Cerebral cortex (tissue), 2 donors: ENCODE measurements around a stretch of chr3.

DNA sequence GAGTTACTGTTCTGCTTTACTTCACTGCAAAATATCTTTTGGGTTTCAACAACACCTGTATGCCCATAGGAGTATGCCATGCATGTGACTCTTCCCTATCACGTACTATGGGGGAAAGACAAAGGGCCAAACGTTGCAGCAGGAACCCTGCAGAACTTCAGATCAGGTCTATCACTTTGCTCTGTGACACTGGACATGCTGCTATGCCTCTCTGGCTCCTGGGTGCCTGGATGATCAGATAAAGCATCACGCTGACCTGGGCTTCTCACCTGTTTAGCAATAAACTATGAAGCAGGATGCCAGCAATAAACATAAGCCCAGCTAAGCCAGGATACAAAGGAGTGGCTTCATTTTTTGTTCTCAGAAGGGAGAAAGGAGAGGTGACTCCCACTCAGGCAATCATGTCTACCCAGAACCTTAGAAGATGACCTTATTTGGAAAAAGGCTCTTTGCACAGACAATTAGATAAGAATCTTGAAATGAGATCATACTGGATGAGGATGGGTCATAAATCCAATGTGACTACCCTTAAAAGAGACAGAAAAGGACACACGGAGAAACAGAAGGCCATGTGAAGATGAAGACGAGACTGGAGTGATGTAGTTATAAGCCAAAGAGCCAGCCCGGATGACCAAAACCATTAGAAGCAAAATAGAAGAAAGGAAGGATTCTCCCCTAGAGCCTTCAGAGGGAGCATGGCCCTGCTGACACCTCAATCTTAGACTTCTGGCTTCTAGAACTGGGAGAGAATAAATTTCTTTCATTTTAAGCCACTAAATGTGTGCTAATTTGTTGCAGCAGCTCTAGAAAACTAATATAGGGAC lies 19.2 kb downstream of the POMGNT2 start:
- PRO-cap, 2 experiments, result no peak in any of the 2 experiments

GRCh38 chr3:43392576-43393450 lies 106.5 kb downstream of the SNRK start:
- PRO-cap, 2 experiments, result no peak in any of the 2 experiments

- PRO-cap, 2 experiments, result no peak in any of the 2 experiments
These were observed 127.3 kb downstream of the SNRK start for GRCh38 chr3:43413454-43414293.

- PRO-cap, 2 experiments, result no peak in any of the 2 experiments
These were observed 132.2 kb downstream of the SNRK start for GRCh38 chr3:43418329-43419181.

DNA sequence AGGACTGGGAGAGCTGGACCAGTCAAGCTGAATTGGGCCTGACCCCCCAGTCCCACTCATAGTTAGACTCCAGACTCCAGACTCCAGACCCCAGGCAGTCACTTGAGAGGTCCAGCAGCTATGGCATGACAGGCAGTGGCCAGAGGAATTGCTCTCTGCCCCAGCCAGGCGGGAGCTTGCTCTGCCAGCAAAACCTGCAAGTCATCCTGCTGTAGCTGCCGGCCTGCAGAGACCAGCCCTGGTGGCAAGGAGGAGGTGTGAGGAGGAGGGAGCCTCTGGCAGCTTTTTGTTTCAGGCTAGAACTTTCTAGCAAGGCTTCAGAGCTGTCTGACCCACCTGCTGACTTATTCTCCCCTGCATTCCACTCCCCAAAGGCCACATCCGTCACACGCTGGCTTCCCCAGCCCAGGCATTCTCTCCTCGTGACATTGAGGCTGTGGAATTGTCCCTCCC lies 82.5 kb downstream of the ABHD5 start:
- PRO-cap, 2 experiments, result no peak in any of the 2 experiments

DNA sequence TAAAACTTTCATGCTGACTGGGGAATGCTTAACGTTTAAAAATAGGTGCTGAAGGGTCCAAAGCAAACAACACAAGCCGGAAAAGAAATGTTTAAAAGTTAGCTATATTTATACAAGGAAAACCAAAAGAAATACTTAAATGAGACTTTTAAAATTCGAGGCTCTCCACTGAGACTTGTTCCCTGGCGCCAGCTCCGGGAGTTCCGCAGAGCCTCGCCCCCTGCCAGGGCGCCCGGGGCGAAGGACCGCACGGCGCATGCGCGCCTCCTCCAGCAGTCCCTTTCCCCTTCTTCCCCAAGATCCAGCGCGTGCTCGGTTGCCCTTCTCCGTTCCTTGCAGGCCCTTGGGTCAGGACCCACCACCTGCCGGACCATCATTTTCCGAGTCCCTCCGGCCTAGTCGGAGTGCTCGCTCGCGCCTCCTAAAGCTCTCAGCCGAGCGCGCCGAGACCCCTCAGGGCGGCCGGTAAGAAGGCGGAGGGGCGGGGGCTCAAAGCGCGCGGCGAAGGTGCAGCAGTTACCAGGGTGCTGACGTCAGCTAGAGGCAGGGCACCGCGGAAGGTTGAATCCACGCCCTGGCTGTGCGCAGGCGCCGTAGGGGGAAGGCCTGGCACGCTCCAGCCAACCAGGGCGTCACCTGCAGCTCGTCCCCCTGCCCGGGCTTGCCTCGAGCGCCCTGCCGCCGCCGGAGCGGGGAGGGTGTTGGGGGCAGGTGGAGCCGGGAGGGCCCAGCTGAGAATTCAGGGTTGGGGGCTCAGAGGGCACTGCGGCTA lies 525 bp upstream of the TCAIM start:
- PRO-cap, 2 experiments, result peak in 1 of 2 experiments; most common plus-strand start position 275 of the sequence (in 1); most common minus-strand start position 205 of the sequence (in 1)

GRCh38 chr3:44455063-44455796 lies 22.2 kb downstream of the ZNF445 start:
- PRO-cap, 2 experiments, result no peak in any of the 2 experiments

- PRO-cap, 2 experiments, result no peak in any of the 2 experiments
These were observed 2.0 kb upstream of the ZNF35 start for GRCh38 chr3:44646211-44647267.

- PRO-cap, 2 experiments, result no peak in any of the 2 experiments
These were observed 8.3 kb downstream of the EXOSC7 start for GRCh38 chr3:44984437-44984715.

DNA sequence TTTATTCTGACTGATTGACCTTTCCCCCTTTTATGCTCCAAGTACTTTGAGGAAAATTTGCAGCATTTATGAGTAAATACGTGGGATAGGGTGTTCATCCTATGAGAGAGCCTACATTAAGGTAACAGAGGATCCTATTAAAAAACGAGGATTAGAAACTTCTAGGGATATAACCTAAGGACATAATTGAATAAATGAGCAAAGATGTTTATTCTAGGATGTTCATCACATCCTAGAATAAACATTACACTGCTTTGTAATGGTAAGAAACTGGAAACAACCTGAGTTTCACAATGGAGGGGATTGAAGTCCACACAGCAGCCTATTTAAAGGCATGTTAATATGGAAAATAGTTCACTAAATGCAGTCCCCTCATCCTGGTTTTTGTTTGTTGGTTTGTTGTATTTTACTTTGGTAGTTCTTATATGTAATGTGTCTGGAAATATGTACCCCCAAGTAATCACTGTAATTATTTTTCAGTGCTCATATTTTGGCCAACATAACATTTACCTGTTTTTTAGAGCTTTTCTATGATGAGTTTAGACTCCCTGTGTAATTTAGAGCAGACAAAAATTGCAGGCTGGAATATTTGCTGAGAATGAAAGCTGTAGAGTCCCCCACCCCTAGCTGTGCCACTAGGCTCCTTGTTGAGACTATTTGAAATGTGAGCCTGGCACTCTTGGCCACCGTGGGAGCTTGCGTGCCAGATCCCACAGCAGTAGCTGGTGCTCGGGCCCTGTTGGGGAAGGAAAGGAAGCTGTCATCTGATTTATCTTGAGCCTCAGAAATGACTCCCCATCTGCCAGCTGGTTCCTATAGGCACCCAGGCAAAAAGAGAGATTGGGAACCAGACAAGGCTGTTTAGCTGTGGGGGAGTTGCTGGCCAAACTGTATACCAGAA lies 23.7 kb upstream of the CLEC3B start:
- PRO-cap, 2 experiments, result peak in 1 of 2 experiments; most common plus-strand start position 293 of the sequence (in 1)

- PRO-cap, 2 experiments, result no peak in any of the 2 experiments
These were observed 15.0 kb upstream of the CLEC3B start for GRCh38 chr3:45010966-45011616.

DNA sequence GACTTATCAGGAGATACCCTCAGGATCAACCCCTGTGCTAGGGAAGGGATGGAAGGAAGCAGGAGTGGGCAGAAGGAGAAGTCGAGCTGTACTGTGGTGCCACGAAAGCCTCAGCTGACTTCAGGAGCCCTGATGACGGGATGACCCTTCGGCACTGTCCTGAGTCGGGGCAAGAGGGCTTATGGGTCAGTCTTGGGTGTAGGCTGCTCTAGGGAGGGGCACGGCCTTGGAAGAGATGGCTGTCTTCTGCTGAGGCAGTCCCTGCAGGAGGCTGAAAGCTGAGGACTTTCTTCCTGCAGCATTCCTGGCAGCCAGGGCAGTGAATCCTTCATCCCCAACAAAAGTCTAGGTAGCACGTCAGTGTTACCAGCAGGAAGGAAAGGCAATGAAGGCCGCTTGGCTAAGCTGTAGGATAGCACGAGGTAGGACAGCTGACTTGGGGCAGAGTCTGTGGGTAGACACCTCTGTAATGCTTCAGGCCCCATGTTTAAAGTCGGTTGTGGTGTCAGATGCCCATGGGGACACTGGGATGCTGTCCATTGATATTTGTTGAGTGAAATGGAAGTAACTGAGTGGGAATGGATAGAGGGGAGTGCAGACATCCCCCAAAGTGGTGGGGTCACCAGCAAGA lies 7.9 kb downstream of the CLEC3B start:
- PRO-cap, 2 experiments, result no peak in any of the 2 experiments

- PRO-cap, 2 experiments, result peak in 1 of 2 experiments; most common plus-strand start chr3:45035202 (in 1)
These were observed 8.7 kb downstream of the CLEC3B start for GRCh38 chr3:45034488-45035511.

- PRO-cap, 2 experiments, result no peak in any of the 2 experiments
These were observed 23.0 kb downstream of the CDCP1 start for GRCh38 chr3:45122985-45123674.

DNA sequence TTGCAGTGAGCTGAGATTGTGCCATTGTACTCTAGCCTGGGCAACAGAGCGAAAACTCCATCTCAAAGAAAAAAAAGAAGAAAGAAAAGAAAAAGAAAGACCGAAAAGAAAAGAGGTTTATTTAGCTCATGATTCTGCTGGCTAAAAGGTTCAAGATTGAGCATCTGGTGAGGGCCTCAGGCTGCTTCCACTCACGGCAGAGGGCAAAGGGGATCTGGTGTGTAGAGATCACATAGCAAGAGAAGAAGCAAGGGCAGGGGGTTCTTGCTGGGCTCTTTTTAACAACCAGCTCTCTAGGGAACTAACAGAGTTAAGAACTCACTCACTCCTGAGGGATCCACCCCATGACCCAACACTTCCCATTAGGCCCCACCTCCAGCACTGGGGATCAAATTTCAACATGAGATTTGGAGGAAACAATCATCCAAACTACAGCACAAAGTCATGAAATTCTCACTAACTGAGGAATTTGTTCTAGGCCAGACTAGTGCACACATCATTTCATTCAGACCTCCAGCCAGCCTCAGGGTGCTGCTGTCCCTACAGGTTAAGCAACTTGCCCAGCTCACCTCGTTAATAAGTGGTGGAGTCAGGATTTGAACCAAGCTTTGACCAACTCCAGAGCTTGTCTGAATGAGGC lies 7.3 kb downstream of the CDCP1 start:
- PRO-cap, 2 experiments, result no peak in any of the 2 experiments

- PRO-cap, 2 experiments, result no peak in any of the 2 experiments
These were observed 26.1 kb downstream of the TMEM158 start for GRCh38 chr3:45199879-45200530.

DNA sequence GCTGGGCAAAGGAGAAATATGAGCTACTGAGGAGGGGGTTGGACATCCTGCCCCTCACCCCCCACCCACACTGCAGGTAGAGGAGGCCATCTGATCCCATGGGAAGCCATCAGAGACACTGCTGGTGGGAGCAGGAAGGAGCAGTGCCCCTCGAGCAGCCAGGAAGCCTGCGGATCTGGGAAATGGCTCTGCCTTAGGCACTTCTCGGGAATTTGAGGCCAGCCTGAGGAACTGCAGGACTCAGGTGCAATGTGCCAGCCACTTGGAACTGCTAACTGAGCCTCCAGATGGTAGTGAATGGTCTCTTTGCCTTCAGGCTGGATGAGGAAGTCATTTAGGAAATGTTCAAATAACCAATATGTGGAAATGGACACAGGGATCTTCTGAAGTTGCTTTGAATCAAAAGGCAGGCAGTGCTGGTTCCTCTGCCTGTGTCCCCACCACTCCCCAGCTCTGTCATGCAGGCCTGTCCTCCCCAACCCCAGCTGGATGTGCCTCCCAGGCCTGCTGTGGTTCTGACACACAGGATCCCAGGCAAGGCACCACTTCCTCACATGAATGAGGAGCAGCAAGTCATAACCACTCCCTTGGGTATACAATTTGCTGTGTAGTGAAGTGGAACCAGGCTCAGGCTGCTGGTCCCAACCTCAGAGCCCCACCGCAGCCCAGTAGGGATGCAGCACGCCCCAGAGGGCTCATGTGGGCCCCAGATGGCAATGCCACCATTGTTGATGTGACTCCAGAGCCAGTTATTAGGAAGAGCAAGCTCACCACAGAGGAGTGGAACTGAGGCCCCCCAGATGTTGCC lies 46.6 kb upstream of the LIMD1 start:
- PRO-cap, 2 experiments, result no peak in any of the 2 experiments

- PRO-cap, 2 experiments, result no peak in any of the 2 experiments
These were observed 41.0 kb upstream of the LIMD1 start for GRCh38 chr3:45553359-45554067.

GRCh38 chr3:45593610-45593860 lies 1.0 kb upstream of the LIMD1 start:
- PRO-cap, 2 experiments, result peak in 1 of 2 experiments; most common minus-strand start chr3:45593827 (in 1)

DNA sequence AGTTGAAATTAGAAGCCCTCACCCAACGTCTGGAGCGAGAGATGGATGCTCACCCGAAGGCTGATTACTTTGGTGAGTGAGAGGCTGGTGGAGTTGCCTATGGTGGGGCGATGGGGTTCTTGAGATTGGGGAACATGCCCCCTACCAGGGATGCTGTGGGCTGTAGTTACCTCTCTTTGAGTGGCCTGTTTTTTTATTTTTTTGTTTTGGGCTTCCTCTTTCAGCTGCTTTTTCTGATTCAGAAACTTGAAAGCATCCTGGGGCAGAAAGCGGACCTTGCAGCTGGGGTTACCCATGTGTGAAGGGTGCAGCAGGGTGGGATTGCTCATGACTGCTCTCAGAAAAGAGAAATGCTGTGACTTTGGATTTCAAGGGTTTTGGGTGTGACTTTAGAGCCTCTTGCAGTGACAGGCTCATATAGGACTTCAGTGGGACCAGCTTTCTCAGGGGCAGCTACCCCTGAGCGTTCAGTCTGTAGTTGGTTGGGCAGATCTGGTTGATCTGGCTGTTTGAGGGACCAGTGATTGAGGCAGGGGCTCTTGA lies 1.7 kb downstream of the LIMD1 start:
- PRO-cap, 2 experiments, result no peak in any of the 2 experiments